NCI-H460 (cell line): ENCODE measurements around the gene THYN1.

GRCh38 chr11:134250676-134251733 lies 2.1 kb downstream of the THYN1 start:
RAMPAGE:
- cytosol, long total RNA, result no peak
- long total RNA, result no peak
- nucleus, long total RNA, result no peak

GRCh38 chr11:134252567-134253691 lies at the start of gene THYN1:
THYN1 (minus strand) TSS chr11:134253352.
RAMPAGE:
- cytosol, long total RNA, result start-site peak on the minus strand at chr11:134253319-134253366, 779 and 340 reads in 2 replicates; start-site peak on the plus strand at chr11:134253537-134253576, 27 and 44 reads in 2 replicates
- long total RNA, result start-site peak on the minus strand at chr11:134253316-134253366, 91 and 401 reads in 2 replicates
- nucleus, long total RNA, result start-site peak on the minus strand at chr11:134253316-134253369, 639 and 244 reads in 2 replicates; start-site peak on the plus strand at chr11:134253534-134253577, 148 and 62 reads in 2 replicates

DNA sequence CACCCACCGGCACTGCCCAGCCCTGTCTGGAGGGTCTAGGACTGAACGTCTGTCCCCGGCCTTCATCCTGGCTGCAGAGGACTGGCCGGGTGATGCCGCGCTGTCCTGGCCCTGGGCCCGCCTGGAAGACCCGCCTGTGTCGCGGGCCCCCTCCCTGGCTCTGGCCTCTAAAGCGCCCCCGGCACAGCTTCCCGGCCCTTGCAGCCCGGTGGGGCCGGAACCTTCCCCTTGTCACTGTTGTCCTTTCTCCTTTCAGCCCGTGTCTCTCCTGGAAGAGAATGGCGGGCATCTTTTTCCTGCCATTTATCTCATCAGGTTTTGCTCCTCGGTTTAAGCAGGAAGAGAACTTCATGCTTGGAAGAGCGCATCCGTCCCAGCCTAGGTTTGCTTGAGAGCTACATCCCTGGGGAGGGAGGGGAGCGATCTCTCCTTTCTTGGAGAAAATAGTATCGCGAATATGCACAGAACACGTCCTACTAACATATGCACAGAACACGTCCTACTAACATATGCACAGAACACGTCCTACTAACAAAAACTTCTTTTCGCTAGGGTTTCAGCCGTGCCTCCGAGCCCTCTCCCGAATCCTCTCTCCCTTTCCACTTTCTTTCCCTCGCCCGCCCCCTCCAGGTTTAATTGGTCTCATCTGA lies 1.0 kb downstream of the GLB1L3 start:
RAMPAGE:
- cytosol, long total RNA, result no peak
- long total RNA, result no peak
- nucleus, long total RNA, result no peak

GRCh38 chr11:134407259-134408022 lies 4.6 kb downstream of the B3GAT1 start:
RAMPAGE:
- cytosol, long total RNA, result no peak
- long total RNA, result no peak
- nucleus, long total RNA, result no peak

DNA sequence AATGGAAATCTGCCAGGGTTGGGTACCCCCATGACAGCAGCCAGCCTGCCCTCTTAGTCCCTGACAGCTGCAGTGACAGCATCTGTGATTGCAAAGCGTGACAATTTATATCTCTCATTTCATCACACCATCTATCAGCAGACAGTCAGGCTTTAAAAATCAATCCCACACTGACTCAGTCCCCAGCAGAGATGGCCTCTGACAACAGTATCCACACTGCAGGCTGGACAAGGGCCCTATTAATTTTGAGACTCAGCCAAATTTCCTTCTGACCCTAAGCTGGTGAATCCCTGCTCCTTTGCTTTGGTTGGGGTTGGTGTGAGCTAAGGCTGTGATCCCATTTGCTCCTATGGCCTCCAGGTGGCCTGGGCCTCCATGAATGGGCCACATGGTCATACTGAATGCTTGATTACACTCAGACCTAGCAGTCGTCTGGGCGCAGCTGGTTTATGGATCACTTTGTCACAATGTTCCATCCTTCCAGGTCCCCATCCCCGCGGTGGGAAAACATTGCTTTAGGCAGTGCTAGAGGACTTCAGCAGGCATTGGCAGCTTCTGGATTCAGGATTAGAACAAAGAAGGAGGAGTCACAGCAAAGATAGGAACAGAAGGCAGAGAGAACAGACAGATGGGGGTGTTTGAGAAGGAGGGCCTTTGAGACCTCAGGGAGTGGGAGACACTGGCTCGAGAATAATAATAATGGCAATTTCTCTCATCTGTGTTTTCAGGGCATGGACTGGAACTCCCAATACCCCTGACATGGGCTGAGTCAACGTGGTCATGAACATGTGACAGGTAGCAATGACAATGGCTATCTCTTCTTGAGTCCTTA lies 68.3 kb upstream of the B3GAT1 start:
RAMPAGE:
- cytosol, long total RNA, result no peak
- long total RNA, result no peak
- nucleus, long total RNA, result no peak

DNA sequence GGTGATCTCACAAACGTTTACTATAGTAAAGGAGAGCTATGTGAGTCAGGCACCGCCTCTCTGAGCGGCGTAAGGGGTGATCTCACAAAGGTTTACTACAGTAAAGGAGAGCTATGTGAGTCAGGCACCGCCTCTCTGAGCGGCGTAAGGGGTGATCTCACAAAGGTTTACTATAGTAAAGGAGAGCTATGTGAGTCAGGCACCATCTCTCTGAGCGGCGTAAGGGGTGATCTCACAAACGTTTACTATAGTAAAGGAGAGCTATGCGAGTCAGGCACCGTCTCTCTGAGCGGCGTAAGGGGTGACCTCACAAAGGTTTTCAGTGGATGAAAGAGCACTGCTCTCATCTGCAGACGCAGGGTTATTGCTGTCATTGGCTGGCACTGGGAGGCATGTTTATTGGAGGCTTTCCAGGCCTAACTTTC lies 439.8 kb upstream of the B3GAT1 start:
RAMPAGE:
- cytosol, long total RNA, result no peak
- long total RNA, result no peak
- nucleus, long total RNA, result no peak